Endothelial cell of umbilical vein (primary cell): ENCODE data around the gene TTF1.

GRCh38 chr9:131707653-131708160, 32.2 kb downstream of the RAPGEF1 start:
- PRO-cap, result no peak
CAGE:
- cytosol, long polyA minus RNA, result no peak
- cytosol, long polyA plus RNA, result no peak
- long polyA plus RNA, result no peak
- nucleus, long polyA minus RNA, result no peak
- nucleus, long polyA plus RNA, result no peak

DNA sequence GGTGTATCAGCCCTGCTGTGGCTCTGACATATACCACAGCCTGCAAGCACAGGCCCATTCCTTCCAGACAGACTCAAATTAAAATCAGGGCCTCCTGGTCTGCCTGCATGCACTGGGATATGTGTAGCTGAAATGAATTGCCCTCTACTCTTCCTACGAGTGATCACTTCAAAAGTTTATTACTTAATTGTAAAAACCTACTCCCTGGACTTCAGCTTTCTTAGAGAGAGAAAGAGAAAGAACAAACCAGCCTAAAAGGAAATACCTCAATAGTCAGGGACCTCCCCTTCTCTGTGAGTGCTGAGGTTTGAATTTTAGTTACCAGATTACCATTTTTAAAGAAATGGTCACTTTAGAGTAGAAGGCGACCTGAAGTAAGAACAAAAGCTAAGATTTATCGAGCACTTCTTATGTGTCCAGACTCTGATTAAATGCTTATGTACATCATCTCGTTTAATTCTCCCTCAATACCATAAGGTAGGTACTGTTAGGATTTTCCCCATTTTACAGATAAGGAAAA, 11.4 kb downstream of the RAPGEF1 start:
- PRO-cap, result no peak
CAGE:
- cytosol, long polyA minus RNA, result no peak
- cytosol, long polyA plus RNA, result no peak
- long polyA plus RNA, result no peak
- nucleus, long polyA minus RNA, result no peak
- nucleus, long polyA plus RNA, result no peak

- PRO-cap, result bidirectional peak, plus-strand start at chr9:131739397, minus-strand start at chr9:131739354; bidirectional peak, plus-strand start at chr9:131739595, minus-strand start at chr9:131739601
CAGE:
- cytosol, long polyA minus RNA, result no peak
- cytosol, long polyA plus RNA, result no peak
- long polyA plus RNA, result no peak
- nucleus, long polyA minus RNA, result start-site peak on the plus strand at chr9:131739291-131739299, 6 reads; start-site peak on the minus strand at chr9:131739492-131739581, 27 reads
- nucleus, long polyA plus RNA, result no peak
Observed at GRCh38 chr9:131739145-131739747, 630 bp downstream of the RAPGEF1 start.

DNA sequence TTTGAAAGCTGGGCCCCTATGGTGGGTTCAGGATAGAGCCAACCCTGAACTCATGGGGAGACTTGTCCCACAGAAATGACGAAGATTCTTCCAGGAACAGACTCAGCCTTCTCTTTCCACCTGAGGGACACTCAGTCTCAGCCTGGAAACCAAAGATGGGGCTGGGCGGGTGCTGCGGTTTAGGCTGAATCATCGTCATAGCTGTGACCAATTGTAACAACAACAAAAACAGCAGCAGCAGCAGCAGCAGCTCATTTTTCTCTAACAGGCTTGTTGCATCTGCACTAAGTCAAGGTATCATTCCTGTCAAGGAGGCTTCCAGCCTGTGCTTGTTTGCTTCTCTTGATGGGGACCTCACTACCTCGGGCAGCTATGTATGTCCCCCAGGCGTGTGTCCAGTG, 99.8 kb upstream of the RAPGEF1 start:
- PRO-cap, result no peak
CAGE:
- cytosol, long polyA minus RNA, result no peak
- cytosol, long polyA plus RNA, result no peak
- long polyA plus RNA, result no peak
- nucleus, long polyA minus RNA, result no peak
- nucleus, long polyA plus RNA, result no peak

GRCh38 chr9:131866198-131866827, 126.4 kb upstream of the RAPGEF1 start:
- PRO-cap, result no peak
CAGE:
- cytosol, long polyA minus RNA, result no peak
- cytosol, long polyA plus RNA, result no peak
- long polyA plus RNA, result no peak
- nucleus, long polyA minus RNA, result no peak
- nucleus, long polyA plus RNA, result no peak

DNA sequence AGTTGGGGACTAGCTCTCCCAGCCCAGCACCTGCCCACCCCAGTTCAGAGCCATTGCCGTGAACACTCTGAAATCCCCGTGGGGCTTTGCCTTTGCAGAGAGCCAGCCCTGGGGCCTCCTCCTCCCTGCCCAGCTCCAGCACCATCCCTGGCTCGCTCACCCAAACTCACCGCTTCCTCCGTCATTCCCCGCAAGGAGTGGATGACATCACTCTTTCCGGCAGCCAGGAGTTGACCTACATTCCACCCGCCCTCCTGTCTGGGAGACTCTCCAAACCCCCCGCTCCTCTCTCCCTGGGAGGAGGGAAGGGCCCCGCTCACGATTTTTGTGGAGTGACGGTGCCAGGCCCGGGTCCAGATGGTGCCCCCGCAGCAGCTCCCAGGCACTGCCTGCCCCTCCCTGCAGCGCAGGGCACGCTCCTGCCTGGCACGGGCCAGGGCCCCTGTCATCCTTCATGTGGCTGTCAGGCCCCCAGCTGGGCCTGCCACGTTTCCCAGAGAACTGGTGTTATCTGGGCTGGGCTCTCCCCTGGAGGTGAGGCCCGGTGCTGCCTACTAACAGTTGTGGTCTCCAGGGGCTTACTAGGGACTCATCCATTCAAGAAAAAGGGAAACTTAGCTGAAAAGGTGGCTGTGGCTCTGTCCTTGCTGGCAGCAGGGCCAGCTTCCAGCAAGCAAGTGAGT, 52.2 kb downstream of the NTNG2 start:
- PRO-cap, result no peak
CAGE:
- cytosol, long polyA minus RNA, result no peak
- cytosol, long polyA plus RNA, result no peak
- long polyA plus RNA, result no peak
- nucleus, long polyA minus RNA, result no peak
- nucleus, long polyA plus RNA, result no peak

DNA sequence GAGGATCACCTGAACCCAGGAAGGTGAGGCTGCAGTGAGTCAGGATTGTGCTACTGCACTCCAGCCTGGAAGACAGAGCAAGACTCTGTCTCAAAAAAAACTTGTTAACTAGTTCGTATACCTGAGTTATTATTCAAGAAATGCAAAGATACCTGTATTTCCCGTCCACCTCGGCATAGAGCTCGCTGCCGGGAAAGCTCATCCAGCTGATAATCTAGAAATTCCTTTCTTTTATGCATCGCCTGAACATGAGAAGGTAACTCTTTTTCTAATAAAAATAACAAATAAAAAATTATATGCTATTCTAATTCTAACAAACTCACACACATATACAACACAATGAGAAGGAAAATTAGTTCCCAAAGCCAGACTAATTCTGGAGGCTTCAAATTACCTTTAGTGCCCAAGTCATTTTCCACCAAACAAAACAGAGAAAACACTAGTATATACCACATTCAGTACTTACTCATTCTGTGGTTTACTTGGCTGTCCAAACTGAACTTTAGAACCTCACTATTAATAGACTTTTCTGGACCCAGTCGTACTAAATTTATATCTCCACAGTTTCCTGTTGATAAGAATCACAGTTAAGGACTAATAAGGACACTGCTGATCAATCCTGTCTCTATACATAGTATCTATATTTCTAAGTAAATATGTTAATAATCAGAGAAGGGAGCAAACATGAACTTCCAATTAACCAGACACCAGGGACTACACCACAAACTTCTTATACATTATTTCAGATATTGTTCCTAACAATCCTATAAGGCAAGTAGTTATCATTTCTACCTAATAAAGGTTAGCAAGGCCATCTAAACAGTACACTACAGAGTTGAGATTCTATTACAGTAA, 66.5 kb downstream of the SETX start:
- PRO-cap, result no peak
CAGE:
- cytosol, long polyA minus RNA, result no peak
- cytosol, long polyA plus RNA, result no peak
- long polyA plus RNA, result no peak
- nucleus, long polyA minus RNA, result no peak
- nucleus, long polyA plus RNA, result no peak

GRCh38 chr9:132342399-132342913, 12.3 kb downstream of the SETX start:
- PRO-cap, result no peak
CAGE:
- cytosol, long polyA minus RNA, result no peak
- cytosol, long polyA plus RNA, result no peak
- long polyA plus RNA, result no peak
- nucleus, long polyA minus RNA, result no peak
- nucleus, long polyA plus RNA, result no peak

GRCh38 chr9:132406652-132407192, at the start of gene TTF1:
Gene TTF1, minus strand, starts transcription at chr9:132406840.
- PRO-cap, result bidirectional peak, plus-strand start at chr9:132406949, minus-strand start at chr9:132406828
CAGE:
- cytosol, long polyA minus RNA, result start-site peak on the minus strand at chr9:132406822-132406828, 37 reads
- cytosol, long polyA plus RNA, result start-site peak on the minus strand at chr9:132406800-132406828, 55 and 20 reads in 2 replicates
- long polyA plus RNA, result no peak
- nucleus, long polyA minus RNA, result start-site peak on the minus strand at chr9:132406827-132406837, 169 reads
- nucleus, long polyA plus RNA, result start-site peak on the minus strand at chr9:132406792-132406842, 74 and 189 reads in 2 replicates

DNA sequence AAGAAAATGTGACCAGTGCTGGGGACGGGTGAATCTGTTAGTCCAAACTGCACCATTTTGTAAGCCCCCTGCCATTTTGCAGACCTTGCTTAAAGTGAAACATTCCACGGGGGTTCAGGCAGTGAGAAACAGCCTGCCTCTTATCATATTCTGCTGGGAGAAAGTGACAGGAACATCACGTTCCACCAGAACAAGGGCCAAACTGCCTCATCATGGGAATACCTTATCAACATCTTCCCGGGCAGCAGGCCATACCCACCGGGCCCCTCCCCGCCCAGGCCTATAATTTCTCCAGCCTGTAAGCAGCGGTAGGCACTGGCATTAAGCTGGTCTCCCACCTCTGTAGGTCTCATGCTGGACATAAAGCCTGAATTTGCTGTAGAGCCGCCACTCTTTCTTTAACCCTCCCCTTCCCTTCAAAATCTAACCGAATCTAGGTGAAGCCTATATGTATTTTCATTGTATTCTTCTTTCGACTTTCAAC, 1.5 kb upstream of the CFAP77 start:
- PRO-cap, result no peak
CAGE:
- cytosol, long polyA minus RNA, result no peak
- cytosol, long polyA plus RNA, result no peak
- long polyA plus RNA, result no peak
- nucleus, long polyA minus RNA, result no peak
- nucleus, long polyA plus RNA, result no peak

GRCh38 chr9:132636716-132637830, 32.7 kb downstream of the DDX31 start:
- PRO-cap, result no peak
CAGE:
- cytosol, long polyA minus RNA, result no peak
- cytosol, long polyA plus RNA, result no peak
- long polyA plus RNA, result no peak
- nucleus, long polyA minus RNA, result no peak
- nucleus, long polyA plus RNA, result no peak

DNA sequence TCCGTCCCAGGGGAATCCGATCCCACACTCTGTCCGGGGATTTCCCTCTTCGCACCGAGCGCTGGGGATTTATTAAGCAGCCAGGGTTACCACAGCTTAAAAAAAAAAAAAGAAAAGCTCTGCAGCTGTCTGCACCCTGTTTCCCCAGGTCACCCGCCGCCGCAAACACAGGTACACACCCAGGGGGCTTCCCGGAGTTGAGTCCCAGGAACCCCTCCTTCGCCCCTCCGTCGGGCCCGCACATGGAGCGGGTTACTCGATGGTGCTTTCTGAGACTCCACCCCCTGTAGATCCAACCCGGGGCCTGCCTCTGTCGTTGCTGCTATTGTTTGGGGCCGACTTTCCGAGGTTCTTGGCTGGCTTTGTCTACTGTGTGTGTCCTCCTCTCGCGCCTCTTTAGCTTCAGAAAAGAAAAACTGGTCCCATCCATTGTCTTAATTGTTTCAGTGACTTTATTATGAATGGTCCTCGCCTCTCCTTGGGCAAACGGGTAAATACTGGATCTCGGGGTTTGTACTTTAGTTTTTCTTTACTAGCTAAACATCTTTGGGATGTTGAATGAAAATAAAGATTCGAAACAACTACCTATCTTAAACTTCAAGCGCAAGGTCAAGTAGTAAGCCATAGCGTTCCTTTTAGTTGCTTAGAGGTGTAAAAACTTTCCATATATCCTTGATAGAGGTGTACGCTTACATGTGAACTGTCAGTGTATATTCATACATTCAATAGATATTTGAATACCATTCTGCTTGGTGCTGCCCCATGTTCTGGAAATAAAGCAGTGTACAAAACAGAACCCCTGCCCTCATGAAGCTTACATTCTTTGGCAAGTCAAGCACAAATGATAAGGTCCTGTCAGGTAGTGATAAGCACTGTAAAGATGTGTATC, 995 bp downstream of the GTF3C4 start:
- PRO-cap, result bidirectional peak, plus-strand start at position 341 of the sequence, minus-strand start at position 244 of the sequence
CAGE:
- cytosol, long polyA minus RNA, result no peak
- cytosol, long polyA plus RNA, result no peak
- long polyA plus RNA, result no peak
- nucleus, long polyA minus RNA, result start-site peak on the plus strand centred at position 517 of the sequence, 70 bp wide, 14 reads; start-site peak on the plus strand centred at position 628 of the sequence, 42 bp wide, 5 reads
- nucleus, long polyA plus RNA, result no peak

DNA sequence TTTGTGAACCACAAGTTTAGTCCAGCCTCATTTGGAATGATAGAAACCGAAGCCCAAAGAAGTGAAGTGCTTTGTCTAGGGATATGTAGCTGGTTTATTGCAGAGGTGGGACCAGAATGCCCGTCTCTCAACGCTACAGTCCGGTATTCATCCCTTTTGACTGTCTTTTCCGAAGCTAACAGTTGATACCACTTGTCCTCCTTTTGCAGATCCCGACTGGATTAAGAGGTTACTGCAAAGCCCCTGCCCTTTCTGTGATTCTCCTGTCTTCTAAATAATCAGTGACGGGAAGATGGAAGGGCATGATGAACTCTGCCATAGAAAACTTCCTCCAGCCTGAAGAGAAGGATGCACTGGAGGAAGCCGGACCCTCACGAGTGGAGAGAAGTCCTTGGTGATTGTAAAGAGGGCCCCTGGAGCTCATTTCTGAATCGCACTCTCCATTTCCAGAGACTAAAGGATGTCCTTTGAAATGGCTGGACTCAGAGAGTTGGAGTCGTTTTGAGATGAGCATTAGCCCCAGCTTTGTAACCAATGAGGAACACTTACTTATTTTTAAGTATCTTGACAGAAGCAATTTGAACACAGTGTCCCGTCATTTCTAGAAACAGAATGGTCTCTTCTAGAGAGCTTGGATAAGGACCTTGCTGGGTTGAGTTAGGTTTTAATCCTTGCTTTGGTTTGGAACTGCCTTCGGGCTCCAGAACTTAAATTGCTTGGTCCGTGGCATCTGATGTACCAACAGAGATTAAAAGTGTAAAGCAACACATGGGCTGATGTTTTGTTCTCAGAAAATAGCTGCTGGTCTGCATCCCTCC, 18.6 kb downstream of the GTF3C4 start:
- PRO-cap, result no peak
CAGE:
- cytosol, long polyA minus RNA, result no peak
- cytosol, long polyA plus RNA, result no peak
- long polyA plus RNA, result no peak
- nucleus, long polyA minus RNA, result no peak
- nucleus, long polyA plus RNA, result no peak

GRCh38 chr9:132729875-132730748, 59.8 kb downstream of the GTF3C4 start:
- PRO-cap, result no peak
CAGE:
- cytosol, long polyA minus RNA, result no peak
- cytosol, long polyA plus RNA, result no peak
- long polyA plus RNA, result no peak
- nucleus, long polyA minus RNA, result no peak
- nucleus, long polyA plus RNA, result no peak

DNA sequence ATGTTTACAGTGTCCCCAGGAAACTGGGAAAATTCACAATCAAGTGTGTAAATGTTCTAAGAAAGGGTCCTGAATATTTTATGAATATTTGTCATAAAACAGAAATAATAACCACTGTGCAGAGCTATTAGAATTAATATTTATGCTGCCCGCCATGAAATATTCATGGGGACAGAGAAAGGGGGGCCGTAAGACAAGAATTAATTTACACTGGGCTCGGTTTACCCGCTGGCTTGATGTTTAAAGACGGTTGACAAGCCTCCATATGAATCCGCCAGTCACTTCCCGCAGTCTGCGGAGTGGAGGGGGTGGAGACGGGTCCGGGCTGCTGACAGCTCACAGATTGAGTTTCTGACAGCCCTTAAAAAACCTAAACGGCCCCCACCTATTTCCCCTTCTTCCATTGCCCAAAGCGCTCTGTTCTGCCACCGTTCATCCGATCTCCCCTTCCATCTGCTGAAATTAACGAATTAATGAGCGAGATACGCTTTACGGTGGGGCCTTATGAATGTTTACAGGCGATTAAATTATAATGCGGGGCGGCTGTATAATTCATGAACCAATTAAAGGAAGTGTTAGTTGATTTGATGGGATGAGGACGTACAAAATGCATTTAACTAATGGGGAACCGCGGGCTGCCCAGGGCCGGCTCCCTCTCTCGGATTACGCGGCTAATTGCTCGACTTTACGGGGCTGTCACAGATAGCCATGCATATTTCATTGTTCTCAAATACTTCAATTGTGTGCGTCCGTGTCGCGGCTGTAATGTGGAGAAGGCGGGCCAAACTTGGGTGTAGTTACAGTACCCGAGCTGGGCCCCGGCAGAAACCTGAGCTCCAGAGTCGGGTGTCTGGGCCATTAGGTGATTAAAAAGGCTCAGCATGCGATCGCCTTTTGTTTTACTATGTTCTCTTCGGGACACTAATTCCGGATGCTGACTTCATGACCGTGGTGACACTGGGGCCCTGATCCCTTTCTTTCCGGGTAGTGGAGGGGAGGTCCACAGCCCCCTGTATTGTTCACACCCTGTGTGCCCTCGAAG, 74.7 kb downstream of the GTF3C4 start:
- PRO-cap, result no peak
CAGE:
- cytosol, long polyA minus RNA, result no peak
- cytosol, long polyA plus RNA, result no peak
- long polyA plus RNA, result no peak
- nucleus, long polyA minus RNA, result no peak
- nucleus, long polyA plus RNA, result no peak

DNA sequence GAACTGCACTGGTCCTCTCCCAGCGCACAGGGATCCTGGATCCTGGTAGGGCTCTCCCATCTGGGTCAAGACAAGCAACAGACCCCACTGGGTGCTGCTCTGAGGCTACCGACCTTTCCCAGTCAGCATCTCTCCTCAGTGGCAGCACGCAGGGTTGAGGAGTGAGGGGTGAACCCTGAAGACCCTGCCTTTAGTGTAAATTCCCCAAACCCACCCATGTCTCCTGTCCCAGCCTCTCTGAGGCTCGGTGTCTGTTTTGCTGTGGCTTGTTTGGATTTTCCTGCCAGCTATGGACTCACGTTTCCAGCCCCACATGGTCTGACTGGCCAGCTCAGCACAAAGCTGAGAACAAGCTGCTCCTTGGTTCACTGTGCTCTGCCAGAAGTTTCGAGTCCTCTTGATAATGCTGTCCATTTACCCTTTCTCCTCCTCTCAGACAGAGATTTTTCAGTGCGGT, 80.0 kb downstream of the AK8 start:
- PRO-cap, result no peak
CAGE:
- cytosol, long polyA minus RNA, result no peak
- cytosol, long polyA plus RNA, result no peak
- long polyA plus RNA, result no peak
- nucleus, long polyA minus RNA, result no peak
- nucleus, long polyA plus RNA, result no peak

DNA sequence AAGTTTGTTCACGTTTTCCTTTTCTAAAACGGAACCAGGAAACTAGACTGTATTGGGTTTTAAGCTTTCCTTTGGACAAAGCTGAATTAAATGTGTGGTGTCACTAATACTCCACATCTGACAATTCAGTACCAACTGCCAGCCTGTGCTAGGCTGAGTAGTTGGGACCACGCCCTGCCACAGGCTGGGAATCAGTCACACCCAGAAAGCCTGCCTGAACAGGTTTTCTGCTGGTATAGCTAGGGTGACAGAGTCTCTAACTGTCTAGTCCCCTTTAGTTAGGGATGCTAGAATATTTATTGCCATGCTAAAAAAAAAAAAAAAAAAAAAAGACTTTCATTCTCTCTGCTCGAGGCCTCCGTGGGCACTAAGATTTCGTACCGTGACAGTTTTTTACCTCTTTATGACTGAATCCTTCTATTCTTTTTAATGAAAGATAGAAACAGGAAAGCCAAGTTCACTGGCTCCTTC, 15.7 kb downstream of the SPACA9 start:
- PRO-cap, result no peak
CAGE:
- cytosol, long polyA minus RNA, result no peak
- cytosol, long polyA plus RNA, result no peak
- long polyA plus RNA, result no peak
- nucleus, long polyA minus RNA, result no peak
- nucleus, long polyA plus RNA, result no peak

GRCh38 chr9:133004344-133004596, 25.8 kb downstream of the GFI1B start:
- PRO-cap, result no peak
CAGE:
- cytosol, long polyA minus RNA, result no peak
- cytosol, long polyA plus RNA, result no peak
- long polyA plus RNA, result no peak
- nucleus, long polyA minus RNA, result no peak
- nucleus, long polyA plus RNA, result no peak

DNA sequence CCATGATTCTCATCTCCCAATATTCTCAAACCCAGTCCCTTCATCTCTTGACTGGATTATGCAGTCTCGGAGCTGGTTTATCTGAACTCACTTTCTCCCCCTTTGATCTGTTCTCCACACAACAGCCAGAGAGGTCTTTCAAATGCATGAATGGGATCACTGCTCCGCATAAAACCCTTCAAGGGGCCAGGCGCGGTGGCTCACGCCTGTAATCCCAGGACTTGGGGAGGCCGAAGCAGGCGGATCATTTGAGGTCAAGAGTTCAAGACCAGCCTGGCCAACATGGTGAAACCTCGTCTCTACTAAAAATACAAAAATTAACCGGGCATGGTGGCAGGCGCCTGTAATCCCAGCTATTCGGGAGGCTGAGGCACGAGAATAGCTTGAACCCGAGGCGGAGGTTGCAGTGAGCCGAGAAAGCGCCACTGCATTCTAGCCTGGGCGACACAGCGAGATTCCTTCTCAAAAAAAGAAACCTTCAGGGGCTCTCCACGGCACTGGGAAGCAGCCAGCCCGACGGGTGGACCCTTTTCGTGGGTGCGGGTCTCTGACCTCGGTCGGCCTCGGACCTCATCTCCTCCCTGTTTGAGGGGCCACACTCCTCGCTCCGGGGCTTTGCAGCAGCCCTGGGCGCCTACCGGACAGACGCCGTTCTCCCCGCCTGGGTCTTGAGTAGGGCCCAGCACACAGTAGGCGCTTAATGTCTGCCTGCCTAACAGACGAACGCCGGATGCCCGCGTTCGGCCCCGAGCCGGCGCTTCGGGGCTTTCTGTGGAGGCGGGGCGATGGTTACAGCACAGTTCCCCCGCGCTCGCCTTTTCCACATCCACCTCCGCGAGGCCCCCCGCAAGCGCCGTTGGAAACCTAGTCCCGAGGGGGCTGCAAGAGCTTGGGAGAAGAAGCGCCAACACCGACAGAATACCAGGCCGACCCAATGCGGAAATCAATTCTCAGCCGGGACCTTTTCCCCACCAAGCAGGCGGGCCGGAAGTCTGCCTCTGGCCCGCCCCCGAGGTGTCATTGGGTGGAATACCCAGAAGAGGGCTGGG, 961 bp upstream of the GTF3C5 start:
- PRO-cap, result bidirectional peak, plus-strand start at position 765 of the sequence, minus-strand start at position 764 of the sequence; bidirectional peak, plus-strand start outside the sequence, minus-strand start at position 945 of the sequence
CAGE:
- cytosol, long polyA minus RNA, result no peak
- cytosol, long polyA plus RNA, result no peak
- long polyA plus RNA, result no peak
- nucleus, long polyA minus RNA, result start-site peak on the minus strand centred at position 949 of the sequence, 27 bp wide, 61 reads
- nucleus, long polyA plus RNA, result no peak

DNA sequence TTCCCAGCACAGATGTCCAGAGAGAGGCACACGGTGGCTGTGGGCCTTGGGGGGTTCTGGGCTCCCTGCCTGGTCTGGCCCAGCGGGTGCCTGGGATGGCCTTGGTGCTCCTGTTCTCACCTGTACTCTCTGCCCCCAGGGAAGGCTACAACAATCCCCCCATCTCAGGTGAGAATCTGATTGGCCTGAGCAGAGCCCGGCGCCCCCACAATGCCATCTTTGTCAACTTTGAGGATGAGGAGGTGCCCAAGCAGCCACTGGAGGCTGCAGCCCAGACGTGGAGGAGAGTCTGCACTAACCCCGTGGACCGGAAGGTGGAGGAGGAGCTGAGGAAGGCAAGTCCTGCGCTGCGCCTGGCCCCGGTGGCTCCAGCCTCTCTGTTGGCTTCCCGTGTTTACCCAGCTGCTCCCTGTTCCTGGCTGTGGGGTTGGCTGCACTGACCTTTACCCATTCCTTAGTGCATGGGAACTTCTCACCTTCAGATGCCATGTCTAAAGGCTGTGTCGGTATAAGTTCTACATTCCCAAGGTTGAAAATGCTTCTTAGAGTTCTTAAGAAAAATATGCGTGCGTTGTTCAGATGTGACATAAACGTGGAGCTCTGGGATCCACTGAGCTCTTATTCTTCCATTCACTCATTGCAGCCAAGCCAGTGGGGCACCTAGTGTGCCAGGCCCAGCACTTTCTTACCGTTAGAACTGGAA, 11.0 kb upstream of the CEL start:
- PRO-cap, result no peak
CAGE:
- cytosol, long polyA minus RNA, result no peak
- cytosol, long polyA plus RNA, result no peak
- long polyA plus RNA, result no peak
- nucleus, long polyA minus RNA, result no peak
- nucleus, long polyA plus RNA, result no peak